ENCODE data around the genes PTN and SVOPL.

DNA sequence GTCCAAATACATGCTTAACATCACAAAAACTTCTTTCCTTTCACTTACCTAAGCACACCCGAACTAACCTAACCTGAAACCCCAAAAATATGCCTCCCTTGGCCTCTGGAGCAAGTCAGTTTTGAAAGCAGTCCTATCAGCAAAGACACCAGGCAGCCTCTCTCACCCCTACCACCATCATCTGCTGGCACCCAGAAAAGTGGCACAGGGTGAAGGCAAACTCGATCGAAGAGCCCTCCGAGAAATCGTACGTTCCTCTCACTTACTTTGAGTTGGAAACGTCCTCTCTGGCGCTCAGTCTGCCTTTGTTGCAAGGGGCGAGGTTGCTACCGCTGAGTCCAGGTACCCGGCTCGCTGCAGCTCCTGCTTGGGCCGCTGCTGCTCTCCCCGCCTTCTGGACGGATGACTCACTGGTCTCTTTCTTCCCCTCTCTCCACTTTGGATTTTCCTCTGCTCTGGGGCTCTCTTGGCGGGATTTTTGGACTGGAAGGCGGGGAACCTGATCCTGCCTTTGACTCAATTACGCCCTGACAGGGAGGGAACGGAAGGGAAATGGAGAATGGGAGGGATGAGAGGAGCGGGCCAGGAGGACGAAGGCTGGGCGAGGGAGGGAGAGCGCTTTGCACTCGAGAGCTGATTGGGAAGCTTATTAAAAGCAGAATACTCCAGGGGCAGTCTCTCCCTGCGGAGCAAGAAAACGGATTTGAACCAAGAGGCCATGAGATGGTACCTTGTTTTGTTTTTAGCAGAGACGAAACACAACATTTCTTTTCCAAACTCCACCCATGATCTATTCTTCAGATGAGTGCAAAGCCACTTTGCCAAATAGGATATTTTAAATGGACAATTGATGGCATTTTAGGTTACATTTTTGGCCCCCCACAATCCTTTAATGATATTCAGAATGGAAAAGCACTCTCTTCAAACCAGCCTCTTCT, at the start of gene PTN:
Gene PTN, minus strand, starts transcription at position 561 of the 938 bp plus-strand sequence.
- RRBS = no CpG with 5 or more reads among the region's 27 CpGs

GRCh38 chr7:137347312-137347830, 3.8 kb upstream of the PTN start:
- RRBS = no CpG with 5 or more reads among the region's 1 CpG

DNA sequence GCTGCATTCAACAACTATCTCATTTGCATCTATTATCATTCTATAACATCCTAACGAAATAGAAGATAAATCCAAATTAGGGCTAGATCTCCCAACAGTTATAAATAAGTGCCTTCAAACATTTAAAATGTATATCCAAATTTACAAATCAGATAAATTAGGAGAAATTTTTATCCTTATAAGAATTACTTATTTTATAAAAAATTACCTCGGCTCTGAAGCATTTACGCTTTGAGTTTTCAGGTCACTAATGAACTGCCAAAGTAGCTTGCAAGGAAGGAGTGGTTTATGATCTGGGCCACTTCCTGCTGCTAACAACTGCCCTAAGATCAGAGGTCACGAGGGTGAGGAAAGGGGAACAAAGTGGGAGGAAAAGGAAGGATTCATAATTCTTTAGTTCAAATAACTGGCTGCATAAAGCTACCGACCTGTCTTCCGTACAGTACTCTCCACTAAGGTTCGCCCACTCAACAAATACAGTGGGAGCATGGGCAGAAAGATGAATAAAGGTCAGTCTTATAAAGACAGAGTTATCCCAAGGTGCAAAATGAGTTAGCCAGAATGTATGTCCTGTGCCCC, 66.1 kb downstream of the CREB3L2 start:
- RRBS = no CpG with 5 or more reads among the region's 7 CpGs

DNA sequence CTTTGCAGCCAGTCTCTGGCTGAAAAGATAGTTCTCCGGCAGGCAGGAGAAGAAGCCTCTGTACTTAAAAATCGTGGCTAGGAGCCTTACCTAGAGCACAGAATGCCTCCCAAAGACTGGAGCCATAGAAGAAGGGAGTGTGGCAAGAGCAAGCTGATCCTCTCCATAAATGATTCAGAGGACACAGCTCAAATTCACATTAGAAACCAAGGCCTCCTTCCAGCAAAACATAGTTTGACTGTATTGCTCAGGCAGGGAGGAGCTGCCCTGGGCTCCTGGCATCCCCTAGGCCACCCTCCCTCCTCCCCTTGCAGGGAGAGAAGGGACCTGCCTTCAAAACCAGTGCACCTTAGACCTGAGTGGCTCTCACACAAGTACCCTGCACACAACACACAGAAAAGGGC, 64.8 kb downstream of the CREB3L2 start:
- RRBS = 96% methylated on average over 1 of the region's 2 CpGs

GRCh38 chr7:138459533-138460009, 488 bp upstream of the TRIM24 start:
- RRBS = no CpG with 5 or more reads among the region's 10 CpGs

DNA sequence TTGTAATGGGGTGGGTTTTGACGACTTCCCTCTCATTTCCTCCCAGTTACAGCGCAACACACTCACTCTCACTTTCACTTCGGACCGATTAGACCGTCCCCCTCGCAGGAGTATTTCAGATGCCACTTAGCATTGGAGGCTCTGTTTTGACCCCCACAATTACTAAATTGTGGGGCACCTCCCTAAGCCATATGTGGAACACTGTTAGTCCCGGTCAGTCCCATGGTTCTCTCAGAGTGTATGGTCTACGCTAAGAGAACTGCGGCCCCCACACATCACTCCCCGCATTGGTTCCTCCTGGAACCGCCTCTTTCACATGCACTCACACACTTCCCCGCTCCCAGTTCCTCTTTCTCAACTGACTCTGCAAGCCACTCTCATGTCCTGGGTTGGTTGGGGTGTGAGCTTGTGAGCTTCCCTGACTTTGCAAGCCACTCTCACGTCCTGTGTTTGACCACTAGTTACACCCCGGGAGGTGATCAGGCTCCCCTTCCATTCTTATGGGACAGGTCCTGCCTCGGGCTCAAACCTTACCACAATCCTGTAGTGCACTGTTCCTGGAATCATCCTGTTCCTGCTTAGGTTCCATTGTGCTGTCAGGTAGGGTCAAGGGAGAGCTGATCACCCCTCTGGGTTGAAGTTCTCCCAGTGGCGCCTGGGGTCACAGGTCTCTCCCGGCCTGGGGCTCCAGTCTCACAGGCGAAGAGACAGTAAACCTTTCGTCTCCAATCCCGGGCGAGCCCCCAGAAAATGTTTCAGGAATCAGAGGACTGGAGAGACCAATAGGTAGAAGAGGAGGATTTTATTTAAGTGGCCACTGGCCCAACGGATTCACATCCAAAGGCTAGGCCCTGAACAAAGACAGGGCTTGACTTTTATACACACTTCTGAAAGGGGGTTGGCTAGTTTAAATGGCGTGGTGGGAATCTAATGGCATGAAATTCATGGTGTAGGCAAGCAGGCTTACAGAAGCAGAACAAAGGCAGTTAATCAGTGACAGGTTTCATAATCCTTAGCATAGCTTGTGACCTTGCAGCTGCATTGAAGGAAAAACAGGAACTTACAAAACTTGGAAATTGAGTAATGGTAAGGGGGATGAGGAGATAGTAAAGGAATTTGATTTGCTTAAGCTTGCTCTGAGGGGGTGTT, 105.2 kb downstream of the TRIM24 start:
- RRBS = 100% methylated on average over 1 of the region's 23 CpGs

- RRBS = no CpG with 5 or more reads among the region's 5 CpGs
These were observed 35.8 kb downstream of the SVOPL start for GRCh38 chr7:138665244-138665832.

DNA sequence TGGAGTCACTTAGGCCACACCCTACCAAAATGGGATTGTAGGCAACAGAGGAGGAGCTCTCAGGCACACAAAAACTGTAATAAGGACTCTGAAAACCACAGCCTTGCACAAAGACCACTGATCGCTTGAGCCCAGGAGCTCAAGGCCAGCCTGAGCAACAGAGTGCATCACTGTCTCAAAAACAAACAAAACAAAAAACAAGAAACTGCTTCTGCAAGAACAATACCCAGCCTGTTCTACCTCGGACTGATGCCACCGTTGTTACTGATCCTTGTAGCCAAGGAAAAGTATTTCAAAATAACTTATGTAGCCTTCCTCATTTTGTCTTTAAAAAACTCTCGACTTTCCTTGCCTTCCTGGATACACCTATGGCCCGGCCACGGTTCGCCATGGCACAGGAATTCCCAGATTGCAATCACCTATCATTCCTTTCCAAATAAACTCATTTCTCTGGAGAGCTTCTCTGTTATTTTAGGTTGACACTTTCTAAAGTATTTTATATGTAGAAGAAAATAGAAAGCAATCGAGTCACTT, 35.3 kb downstream of the SVOPL start:
- RRBS = no CpG with 5 or more reads among the region's 8 CpGs

- RRBS = no CpG with 5 or more reads among the region's 7 CpGs
These were observed at the start of gene SVOPL for GRCh38 chr7:138701079-138701764. Gene SVOPL (minus strand): TSS chr7:138701362.

DNA sequence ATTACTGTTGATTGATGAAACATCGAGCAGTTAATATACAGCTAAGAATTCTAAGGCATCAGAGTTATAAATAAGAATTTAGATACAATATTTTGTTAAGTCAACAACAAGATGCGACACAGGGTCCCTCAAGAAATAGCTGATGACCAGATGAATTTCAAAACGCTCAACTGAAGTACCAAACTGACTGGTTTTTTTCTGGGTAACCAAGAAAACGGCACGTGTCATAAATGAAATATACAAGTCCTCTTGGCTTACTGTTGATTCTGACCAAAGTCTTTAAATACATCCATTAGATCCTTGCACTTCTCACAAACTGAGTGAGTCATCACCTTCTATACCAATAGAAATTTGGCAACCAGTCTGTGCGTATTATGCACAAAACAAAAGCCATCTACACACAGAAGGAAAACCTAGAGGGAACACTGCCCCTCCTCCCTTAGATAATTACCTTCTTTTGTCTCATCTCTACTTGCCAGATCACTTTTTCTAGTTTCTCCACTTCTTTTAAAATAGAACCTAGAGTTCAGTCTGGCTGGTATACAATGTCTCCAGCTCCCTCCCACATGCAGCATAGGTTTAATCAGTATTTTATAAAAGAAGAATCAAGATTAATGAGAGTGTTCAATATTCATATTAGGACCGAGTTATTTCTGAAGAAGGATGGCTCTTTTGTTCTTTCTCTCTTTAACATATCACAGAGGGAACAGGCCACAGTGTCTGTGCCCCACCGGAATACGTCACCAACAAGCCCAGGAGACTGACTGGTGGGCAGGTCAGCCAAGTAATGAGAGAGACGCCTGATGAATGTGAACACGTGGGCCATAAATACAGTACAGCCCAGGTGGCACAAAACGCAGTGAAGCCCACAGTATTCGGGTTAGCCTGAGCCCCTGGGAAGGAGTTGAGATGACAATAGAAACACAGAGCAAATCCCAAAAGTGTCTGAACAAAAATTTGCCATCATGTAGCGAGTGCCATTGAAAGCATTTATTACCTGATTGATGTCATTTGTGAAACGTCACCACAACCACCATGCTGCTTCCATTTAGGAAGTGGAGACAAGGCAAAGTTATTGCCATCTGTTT, 91.4 kb downstream of the KIAA1549 start:
- RRBS = no CpG with 5 or more reads among the region's 15 CpGs

DNA sequence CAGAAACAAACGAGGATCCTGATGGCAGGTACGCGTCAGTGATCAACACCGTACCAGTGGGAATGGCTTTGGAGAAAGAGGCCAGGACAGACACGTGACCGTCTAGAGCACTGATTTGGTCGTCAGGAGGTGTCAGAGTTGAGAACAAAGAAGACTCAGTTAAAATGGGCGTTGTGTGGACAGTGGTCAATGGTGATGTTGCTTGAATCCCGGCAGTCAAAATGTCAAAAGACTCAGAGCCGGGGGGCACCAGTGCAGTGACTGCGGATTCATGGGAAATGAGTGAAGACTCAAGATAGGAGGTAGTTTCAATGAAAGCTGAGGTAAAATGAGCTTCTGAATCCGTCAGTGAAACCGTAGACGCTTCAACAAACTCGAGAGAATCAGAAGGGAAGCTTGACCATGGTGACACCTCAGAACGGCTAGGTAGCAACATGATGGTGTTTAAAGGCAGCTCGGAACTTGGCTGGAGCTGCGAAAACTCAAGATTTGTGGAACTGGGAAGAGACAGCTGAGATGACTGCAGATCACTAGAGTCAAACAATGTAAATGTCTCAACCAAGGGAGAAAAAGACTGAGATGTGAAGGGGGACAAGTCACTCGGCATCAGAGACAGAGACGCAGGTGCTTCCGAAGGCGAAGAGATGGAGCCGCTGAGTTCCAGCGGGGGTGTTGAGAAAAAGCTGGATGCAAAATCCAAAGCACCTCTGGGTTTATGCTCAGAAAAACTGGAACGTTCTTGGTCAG, 63.9 kb downstream of the KIAA1549 start:
- RRBS = no CpG with 5 or more reads among the region's 25 CpGs

DNA sequence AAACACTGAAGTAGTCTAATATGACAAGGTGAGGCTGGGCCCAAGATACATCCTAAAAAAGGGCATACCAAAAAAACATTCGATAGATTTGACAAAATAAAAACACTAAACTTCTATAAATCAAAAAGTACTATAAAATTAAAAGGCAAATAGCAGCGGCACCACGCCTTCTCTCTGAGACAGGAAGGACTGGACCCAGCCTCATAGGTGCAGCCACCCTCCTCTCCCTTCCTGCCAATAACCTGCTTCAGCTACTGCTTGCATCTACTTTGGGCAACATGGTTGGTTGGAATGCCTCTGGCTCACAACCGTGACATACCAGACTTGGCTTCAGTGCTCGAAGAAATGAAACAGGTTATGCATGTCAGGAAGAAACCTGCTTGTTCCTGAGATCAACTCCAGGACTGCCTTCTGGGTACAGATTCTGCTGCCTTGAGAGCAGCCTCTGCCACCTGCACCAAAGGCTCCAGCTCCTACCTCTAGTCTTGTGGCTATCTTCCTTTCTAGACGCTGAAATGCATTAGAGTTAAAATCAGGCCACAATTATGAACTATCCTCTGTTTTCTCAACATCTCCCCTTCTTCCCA, 2.1 kb downstream of the ZC3HAV1L start:
- RRBS = no CpG with 5 or more reads among the region's 6 CpGs

GRCh38 chr7:139133265-139133558, 366 bp upstream of the TTC26 start:
- RRBS = no CpG with 5 or more reads among the region's 4 CpGs

DNA sequence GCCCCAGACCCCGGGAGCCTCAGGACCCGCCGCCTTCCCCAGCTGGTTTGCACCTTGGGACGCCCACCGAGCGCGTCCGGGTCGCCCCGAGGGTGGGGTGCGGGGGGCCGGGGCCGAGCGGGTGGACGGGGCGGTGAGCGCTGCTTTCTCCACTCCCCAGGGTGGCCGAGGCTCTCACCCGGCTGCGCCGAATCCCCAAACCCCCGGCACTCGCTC, 846 bp downstream of the UBN2 start:
- RRBS = under 1% methylated on average over 16 of the region's 23 CpGs

DNA sequence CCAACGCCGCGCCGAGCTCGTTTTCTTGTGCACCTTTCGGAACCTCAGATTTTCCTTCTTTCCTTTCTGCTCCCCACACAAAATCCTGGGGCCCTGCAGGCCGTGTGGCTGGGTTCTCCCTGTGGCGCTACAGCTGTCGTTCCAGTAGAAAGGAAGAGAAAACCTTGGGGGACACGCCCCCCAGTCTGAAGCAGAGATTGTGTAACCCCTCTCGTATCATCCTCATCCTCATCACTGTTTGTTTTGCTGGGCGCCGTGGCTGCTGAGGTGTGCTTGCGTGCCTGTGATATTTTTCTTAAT, 1.1 kb downstream of the UBN2 start:
- RRBS = no CpG with 5 or more reads among the region's 14 CpGs

DNA sequence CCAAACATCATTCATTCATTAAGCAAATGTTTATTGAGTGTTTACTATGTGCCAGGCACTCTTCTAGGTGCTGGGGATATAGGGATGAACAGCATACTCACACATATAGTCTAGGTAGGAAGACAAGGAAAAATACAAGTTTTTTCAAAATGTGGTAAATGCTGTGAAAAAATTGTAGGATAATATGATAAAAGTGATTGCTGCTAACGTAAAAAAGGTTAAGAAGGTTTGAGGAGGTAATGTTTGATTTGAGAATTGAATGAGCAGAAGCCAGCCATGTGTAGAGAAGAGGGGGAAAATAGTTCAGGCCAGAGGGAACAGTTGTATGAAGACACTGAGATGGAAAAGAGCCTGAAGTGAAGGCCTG, 53.1 kb upstream of the FMC1 start:
- RRBS = no CpG with 5 or more reads among the region's 1 CpG

GRCh38 chr7:139371480-139371739, 11.7 kb downstream of the LUC7L2 start:
- RRBS = no CpG with 5 or more reads among the region's 1 CpG

DNA sequence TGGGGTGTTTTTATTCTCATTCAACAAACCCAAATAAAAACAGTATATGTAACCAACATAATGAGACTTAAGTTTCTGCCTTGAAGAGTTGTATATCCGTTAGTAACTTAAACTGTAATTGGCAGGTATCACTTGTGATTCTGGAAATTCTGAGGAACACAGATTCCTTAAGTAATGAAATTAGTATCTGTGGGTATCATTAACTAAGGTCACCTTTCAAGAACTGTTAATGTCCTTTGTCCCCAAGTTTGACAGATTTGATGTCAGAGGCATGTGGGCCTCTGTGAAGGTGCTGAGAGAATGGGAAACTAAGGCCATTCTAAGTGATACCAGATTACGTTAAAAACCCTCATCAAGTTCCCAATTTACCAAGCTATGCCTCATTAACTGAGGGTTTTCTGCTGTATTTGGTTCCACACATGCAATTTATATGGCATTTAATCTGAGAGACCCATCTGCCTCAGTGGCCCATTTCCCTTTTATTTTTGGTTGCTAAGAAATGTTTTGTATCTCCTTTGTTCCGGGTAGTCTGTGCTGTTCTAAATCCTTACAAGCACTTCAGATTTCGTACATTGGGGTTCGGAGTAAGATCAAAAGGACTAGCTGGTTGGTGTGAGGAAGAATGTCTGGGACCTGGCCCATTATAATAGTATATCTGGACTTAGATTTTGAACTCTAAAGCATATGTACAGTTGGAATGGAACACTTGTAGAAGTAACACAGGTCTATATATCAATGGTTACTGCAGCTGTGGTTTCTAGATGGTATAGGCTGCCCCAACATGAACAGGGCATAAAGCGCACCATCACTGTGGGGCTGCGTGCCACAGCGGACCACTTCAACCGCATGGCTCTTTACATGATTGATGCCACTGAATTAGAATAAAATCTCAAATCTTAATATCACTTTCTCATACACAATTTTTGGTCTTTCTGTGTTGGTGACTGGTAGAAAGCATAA, 59.8 kb downstream of the KLRG2 start:
- RRBS = no CpG with 5 or more reads among the region's 9 CpGs

DNA sequence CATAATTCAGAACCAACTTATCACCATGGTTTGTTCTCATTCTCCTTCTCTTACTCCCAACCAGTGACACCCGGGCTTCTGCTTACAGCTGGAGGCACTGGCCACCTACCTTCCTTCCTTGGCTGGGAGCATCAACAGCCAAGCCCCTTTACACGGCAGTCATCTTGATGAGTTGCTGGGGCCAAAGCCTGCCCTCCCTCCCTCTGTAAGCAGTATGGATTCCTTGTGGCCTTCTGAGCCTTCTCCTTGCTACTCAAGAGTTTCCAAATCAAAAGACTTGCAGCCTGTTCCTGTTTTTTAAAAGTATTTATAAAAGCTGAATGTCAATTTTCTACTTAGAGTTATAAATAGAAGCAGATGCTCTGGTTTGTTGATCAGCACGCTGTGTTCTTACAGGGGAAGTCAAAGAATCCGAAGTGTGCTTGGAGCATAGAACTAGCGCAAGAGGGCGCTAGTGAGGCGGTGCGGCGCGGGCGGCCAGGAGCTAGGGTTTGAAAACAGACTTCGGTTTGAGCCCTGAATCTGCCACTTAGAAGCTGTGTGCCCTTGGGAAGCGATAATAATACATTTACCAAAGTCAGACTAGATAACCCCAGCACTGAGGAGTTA, 49.1 kb downstream of the KLRG2 start:
- RRBS = no CpG with 5 or more reads among the region's 13 CpGs

GRCh38 chr7:139567203-139567694, 43.8 kb downstream of the CLEC2L start:
- RRBS = no CpG with 5 or more reads among the region's 8 CpGs